GM12891 (cell line): ENCODE measurements around the genes ADIPOQ and SST.

- RRBS, result no CpG with 5 or more reads among the region's 16 CpGs
Observed at GRCh38 chr3:185924894-185925609, 12.8 kb downstream of the TRA2B start.

DNA sequence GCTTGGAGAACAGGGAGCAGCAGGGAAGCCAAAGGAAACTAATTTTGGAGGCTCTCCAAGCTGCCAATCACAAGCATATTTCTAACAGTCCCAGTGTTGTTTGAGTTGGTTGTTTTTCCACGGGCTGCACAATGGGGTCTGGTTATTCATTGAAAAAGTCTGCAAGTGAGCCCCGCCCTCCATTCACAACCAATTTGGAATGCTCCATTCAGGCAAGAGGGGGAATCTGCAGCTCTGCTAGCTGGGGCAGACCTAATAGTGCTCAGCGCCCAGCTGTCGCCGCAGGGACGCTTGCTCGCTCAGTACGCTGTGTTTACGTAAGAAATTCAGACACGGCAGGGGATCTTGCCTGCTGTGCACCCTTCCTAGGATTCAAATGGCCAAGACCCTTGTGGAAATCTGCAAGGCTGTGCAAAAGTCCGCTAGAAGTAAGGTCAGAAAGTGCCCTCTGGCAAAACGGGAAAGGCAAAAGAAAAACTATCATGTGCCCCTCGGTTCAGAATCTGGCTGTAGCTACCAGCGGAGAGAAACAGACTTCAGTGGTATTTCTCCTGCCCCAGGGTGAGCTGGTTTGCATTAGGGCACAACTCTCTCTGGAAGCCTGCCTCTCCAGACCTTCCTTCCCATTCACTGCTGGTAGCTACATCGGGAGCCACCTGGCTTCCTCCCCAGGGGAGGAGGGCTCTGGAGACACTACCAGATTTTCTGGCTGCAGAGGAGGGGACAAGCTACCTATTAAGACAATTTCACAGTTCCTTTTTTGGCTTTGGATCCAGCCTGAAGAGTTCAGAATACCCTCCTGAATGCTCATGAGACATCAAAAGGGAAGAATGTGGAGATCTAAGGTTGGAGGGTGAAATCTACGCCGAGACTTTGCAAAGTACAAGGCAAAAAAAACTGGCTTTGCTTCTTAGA is 10.9 kb downstream of the ETV5 start:
- RRBS, result no CpG with 5 or more reads among the region's 17 CpGs

GRCh38 chr3:186193417-186193930 is 84.6 kb upstream of the ETV5 start:
- RRBS, result 35% methylated on average over 6 of the region's 41 CpGs

DNA sequence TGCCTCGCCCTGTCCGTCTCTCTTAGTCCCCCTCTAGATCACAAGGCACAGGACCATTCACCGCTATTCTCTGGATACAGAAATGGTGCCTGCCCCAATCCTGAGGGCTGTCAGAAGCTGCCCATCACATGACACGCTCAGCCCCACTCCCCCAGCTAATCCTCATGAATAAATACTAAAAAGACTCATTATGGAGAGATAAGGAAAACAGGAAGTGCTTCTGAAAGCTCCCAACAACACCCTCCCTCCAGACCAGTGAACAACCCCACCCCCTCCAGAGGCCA is 100.8 kb upstream of the ETV5 start:
- RRBS, result no CpG with 5 or more reads among the region's 4 CpGs

GRCh38 chr3:186383572-186384096 is 21.6 kb upstream of the DGKG start:
- RRBS, result no CpG with 5 or more reads among the region's 6 CpGs

GRCh38 chr3:186413562-186414652 is 51.9 kb upstream of the DGKG start:
- RRBS, result no CpG with 5 or more reads among the region's 25 CpGs

DNA sequence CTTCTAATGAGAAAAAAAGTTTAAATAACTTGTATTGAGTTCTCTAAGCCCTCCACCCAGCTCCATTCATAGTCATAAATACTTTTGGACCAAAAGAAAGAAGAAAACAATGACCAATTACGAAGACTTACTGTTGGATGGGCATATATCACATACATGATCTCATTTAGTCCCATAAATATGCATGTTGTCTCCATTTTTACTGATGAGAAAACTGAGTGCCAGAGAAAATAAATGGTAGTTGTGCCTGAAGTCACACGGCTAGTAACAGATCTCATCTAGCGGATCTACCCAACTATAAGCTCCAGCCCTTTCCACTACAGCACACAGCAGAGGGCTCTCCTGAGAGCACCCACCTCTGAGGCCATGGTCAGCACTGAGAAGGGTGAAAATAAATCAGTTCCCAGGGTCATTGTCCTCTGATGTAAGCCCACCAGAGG is 6.2 kb upstream of the FETUB start:
- RRBS, result no CpG with 5 or more reads among the region's 3 CpGs

- RRBS, result no CpG with 5 or more reads among the region's 10 CpGs
Observed at GRCh38 chr3:186745971-186746385, 28.8 kb downstream of the KNG1 start.

GRCh38 chr3:186808797-186809158 is 2.5 kb upstream of the RFC4 start:
- RRBS, result no CpG with 5 or more reads among the region's 2 CpGs

- RRBS, result no CpG with 5 or more reads among the region's 3 CpGs
Observed at GRCh38 chr3:186842613-186842850, at the start of gene ADIPOQ. TSS of gene ADIPOQ (plus strand) at chr3:186842710.

DNA sequence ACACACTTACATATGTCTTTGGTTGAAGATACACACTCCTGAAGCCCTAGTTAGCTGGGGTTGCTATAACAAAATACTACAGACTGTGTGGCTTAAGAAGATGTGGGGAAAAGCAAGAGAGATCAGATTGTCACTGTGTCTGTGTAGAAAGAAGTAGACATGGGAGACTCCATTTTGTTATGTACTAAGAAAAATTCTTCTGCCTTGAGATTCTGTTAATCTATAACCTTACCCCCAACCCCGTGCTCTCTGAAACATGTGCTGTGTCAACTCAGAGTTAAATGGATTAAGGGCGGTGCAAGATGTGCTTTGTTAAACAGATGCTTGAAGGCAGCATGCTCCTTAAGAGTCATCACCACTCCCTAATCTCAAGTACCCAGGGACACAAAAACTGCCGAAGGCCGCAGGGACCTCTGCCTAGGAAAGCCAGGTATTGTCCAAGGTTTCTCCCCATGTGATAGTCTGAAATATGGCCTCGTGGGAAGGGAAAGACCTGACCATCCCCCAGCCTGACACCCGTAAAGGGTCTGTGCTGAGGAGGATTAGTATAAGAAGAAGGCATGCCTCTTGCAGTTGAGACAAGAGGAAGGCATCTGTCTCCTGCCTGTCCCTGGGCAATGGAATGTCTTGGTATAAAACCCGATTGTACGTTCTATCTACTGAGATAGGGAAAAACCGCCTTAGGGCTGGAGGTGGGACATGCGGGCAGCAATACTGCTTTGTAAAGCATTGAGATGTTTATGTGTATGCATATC is 37.0 kb upstream of the ST6GAL1 start:
- RRBS, result no CpG with 5 or more reads among the region's 10 CpGs

- RRBS, result no CpG with 5 or more reads among the region's 16 CpGs
Observed at GRCh38 chr3:186964892-186965788, 34.8 kb downstream of the ST6GAL1 start.

DNA sequence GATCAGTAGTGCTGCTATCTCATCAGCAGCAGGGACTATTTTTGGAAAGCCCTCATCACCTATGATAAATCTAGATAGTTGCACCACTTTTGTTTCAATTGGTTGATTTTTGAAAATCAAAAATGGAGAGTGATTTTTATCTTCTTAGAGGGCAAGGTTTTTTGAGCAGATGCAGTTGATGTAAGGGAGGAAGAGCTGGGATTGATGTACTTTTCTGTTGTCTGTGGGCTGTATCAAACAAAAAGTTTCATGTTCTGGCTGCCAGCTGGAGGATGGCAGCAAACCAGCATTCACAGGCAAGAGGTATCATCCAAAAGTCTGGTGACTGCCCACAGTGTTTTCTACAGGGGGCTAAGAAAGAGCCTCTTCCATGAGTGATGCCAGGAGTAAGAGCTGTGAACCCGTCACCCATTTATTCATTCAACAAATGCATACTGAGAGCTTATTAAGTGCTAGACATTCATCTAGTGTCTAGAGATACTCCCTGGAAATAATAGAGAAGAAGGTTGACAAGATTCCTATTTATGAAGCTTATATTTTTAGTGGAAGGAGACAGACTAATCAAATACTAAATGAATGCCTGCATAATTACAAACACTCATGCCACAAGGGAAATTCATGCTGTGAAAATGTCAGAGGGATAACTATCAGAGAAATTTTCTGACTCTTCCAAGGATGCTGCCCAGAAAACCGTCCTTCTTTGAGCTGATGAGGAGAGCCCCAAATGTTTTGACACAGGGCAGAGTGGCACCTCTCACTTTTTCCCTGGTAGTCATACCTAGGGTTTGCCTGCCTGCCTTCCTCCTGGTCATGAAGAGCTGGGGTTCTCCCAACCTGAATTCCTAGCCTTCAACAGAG is 102.0 kb downstream of the ST6GAL1 start:
- RRBS, result no CpG with 5 or more reads among the region's 2 CpGs

GRCh38 chr3:187039757-187040595 is 99.3 kb downstream of the RPL39L start:
- RRBS, result no CpG with 5 or more reads among the region's 6 CpGs

GRCh38 chr3:187289851-187290452 is 1.6 kb downstream of the MASP1 start:
- RRBS, result no CpG with 5 or more reads among the region's 1 CpG

- RRBS, result no CpG with 5 or more reads among the region's 3 CpGs
Observed at GRCh38 chr3:187295381-187295769, 3.8 kb upstream of the MASP1 start.

DNA sequence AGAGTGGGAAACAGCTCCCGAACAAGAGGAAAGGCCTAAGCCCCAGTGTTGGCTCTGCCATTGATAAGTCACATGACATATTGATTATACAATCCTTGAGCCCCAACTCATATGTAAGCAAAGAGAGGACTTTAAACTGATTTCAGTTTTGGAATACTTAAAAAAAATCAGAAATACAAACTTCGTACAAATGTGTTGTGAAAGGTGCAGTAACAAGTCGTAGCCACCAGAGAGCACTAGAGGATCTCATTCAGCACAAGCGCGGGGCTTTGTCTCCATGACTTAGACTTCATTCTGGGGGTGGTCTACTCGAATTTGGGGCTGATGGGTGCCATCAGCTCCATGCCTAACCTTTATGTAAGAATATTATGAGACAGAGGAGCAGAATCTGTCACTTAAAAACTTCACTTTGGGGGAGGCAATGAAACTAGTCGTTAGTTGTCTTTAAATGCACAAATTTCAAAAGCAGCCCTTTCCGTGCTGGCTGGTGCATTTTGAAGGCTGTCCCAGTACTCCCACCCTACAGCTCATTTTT is 27.3 kb upstream of the MASP1 start:
- RRBS, result no CpG with 5 or more reads among the region's 8 CpGs

- RRBS, result 13% methylated on average over 7 of the region's 32 CpGs
Observed at GRCh38 chr3:187670092-187670740, at the start of gene SST. TSS of gene SST (minus strand) at chr3:187670394.

GRCh38 chr3:187728909-187729499 is 16.3 kb downstream of the BCL6 start:
- RRBS, result no CpG with 5 or more reads among the region's 12 CpGs

- RRBS, result no CpG with 5 or more reads among the region's 5 CpGs
Observed at GRCh38 chr3:187764229-187764547, 18.9 kb upstream of the BCL6 start.